Myometrial cell (primary cell): ENCODE measurements around the genes ALK and BIRC6.

GRCh38 chr2:29001801-29002429 is 20.8 kb downstream of the TOGARAM2 start:
- RAMPAGE, long total RNA = no peak

GRCh38 chr2:29014622-29015630 is 33.8 kb downstream of the TOGARAM2 start:
- RAMPAGE, long total RNA = no peak

DNA sequence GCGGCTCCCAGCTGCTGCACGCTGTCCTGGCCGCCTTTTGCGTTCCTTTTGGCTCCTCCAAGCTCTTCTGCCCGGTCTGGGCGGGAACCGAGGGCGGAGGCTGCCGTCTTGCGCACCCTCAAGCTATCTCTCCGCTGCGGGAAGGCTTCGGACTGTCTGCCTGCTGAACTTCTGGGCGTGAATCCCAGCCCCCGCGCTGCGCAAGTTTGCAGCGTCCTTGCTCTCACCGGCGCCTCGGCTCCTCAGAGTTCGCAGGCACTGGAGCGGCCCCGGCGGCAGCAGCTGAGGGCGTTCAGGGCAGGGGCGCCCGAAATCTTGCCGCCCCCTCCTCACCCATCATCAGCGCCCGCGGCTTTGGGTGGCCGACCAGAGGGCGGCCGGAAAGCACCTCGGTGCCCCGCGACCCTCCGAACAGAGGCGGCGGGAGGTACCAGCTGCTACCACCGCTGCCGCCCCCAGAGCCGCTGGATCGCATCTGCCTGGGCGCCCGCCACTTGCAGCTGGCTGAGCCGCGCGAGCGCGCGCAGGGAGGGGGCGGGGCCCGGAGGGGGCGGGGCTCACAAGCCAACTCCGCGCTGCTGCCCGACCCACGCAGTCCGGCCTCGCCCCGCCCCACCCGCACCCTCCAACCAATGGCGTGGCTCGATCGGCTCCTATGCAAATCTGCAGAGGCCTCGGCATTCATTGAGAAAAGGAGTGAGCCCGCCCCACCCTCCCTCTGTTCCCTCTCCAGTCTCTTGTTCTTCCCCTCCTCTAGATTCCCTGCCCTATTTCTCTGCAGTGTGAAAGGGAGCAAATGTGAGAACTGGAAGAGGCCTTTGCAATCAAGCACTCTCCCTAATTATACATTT is at the start of gene ALK:
Gene ALK (minus strand): TSS at position 477 of the 851 bp plus-strand sequence.
- RAMPAGE, long total RNA = no peak

- RAMPAGE, long total RNA = no peak
Measured at GRCh38 chr2:30202079-30202574, 29.2 kb upstream of the LBH start.

- RAMPAGE, long total RNA = no peak
Measured at GRCh38 chr2:30231612-30232650, 597 bp downstream of the LBH start.

DNA sequence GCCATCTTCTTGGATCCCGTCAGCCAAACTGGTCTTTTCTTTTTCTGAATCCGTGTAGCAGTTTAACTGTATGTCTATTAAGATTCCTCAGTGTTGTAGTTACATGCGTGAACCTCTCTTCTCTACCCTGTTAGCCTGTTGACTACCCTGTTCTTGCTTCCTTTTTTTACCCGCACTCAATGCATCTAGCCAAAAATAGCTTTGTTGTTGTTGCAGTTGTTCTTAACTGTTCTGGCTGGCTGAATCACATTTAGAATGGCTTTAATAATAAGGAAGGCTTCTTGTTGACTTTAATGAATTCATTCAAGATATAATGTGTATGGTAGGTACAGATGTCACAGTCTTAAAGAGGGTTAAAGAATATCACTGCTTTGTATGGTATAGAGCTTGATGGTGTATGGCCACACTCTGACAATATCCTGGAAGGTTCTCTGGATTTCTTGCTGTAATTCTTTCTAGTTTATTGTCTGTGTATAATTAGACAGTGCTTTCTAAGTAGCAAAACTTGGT is 137.2 kb downstream of the LCLAT1 start:
- RAMPAGE, long total RNA = no peak

DNA sequence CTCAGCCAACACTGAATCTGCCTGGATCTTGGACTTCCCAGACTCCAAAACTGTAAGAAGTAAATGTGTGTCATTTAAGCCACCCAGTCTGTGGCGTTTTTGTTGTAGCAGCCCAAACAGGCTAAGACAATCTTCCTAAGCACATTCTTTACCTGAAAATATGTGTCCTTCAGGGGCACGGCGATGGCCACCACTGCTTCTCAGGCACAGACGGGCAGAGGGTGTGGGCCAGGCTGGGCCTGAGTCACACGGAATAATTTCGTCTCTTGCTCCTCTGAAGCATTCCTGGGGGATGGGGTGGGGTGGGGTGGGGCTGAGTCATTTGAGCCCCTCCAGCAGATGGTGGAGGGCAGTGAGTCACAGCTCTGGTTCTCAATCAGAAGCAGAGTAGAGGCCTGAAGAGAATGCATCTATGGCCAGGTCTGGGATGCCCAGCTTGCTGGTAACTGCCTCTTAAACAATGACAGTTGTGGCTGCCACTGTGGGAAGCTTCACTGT is 142.3 kb downstream of the CAPN13 start:
- RAMPAGE, long total RNA = no peak

GRCh38 chr2:30777256-30777672 is 30.0 kb downstream of the CAPN13 start:
- RAMPAGE, long total RNA = no peak

- RAMPAGE, long total RNA = no peak
Measured at GRCh38 chr2:31266059-31266973, 32.4 kb downstream of the EHD3 start.

DNA sequence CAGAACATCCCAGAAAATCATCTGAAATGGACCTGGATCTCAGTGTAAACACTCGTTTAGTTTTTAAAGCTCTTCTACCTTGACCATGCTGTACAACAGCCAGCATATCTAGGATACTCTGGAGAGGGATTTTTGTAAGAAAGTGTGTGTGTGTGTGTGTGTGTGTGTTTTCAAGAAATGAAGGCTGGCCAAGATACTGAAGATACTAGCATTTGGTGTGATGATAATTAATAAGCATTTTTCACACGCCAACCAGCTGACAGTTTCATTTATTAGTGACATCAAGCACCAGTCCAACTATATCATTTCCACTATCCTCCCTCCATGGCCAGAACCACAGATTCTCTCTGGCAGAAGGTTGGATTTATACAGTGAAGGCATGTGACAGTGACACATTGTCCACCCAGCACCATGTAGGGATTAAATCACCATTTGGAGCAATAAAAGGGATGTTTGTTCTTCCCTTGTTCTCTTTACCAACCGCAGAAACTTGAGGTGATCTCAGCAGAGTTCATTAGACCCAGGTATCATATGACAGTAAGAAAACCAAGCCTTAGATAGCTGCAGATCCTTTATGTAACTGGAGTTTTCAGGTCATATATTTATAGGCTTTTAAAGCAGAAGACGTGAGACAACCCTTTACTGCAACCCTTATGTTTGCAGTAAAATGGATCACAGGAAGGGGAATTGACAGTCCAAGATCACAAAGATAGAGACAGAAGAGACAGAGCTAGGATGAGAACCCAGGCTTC is 80.3 kb downstream of the XDH start:
- RAMPAGE, long total RNA = no peak

DNA sequence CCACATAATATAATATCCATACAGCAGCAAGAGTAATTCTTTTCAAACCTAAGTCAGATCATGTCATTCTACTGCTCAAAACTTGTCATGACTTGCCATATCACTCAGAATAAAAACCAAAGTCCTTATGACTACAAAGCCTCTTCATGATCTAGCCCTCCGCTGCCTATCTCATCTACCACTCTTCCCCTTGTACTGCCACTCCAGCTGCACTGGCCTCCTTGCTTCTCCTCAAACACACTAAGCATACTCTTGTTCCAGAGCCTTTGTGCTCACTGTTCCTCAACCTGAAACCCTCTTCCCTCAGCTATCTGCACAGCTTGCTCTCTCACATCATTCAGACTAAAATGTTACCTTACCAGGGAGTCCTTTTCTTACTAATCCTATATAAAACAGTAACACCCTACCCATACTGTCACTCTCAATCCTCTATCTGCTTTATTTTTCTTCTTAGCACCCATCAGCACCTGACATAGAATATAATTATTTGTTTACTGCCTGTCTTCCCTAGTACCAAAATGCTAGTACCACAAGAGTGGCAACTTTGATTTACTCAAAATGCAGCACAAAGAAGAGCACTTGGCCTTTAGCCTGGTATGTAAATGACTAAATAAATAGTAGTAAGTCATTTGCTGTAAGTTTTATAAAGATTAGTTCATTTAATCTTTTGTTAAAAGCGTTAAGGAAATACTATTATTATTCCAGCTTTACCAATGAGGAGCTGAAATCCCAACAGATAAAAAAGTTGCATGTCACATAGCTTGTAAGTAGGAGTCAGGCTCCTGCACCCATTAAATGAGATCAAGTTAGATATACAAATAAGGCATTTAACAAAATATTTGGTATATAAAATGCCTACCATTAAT is 69.6 kb downstream of the MEMO1 start:
- RAMPAGE, long total RNA = no peak

DNA sequence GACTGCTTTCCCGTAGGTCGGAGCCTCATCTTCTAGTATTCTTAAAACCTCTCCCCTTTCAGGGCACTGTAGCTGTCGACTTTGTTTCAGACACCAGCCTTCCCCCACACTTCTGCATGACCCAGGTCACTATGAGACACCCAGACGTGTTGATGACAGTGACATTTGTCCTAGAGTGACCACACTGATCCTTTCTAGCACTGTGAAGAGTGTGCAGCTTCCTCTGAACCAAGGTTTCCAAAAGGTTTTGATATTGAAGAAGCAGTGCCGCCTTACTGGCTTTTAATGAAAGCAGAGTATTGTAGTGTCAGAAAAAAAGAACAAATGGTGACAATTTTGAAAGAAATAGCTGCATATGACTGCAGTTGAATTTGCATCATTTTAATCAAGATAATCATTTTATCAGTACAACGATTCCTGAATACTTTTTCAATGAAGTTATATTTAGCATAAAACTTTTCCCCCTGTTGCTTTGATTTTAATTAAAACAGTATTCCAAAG is 1.1 kb downstream of the SPAST start:
- RAMPAGE, long total RNA = no peak

DNA sequence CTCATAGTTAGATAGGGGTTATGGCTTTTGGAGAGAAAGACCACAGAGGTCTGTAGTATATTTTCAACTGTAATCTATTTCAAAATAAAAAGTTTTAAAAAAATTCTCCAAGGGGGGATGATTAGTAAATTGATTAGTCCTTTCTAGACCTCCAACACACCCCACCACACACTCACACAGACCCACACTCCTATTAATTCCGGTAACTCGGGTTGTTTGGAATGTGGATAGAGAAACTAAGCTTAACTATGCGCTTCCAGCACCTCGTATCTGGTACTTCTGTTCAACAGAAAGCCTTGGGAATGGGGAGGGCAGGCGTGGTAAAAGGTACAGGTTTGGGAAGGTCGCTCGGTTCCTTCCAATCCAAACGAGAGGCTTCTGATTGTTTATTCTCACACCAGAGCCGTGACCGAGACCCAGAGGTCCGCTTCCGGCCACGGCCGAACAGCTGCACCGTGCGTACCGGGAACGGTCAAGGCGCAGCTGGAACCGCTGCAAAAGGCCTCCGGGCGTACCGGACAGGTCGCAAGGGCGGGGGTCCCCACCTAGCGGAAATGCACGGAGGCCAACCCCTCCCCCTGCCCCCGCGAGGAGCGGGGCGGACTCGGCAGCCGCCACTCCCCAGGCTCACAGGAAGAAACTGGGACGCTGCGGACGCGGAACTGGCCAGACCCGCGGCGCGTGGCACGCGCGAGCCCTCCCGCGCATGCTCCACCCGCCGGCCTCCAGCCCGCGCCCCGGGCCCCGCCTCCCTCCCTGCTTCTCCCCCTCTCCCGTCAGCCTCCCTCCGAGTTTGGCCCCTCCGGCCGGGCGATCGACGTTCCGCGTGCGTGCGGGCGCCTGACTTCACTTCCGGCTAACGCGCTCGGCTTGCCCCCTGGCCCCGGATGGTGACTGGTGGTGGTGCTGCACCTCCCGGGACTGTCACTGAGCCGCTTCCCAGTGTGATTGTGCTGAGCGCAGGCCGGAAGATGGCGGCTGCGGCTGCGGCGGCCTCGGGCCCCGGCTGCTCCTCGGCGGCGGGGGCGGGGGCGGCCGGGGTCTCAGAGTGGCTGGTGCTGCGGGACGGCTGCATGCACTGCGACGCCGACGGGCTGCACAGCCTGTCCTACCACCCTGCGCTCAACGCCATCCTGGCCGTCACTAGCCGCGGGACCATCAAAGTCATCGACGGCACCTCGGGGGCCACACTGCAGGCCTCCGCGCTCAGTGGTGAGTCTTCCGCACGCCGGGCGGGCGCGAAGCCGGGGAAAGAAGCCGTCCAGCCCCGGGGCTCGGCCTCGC is at the start of gene BIRC6:
Gene BIRC6 (plus strand): TSS at position 749 of the 1,284 bp plus-strand sequence.
- RAMPAGE, long total RNA = no peak

DNA sequence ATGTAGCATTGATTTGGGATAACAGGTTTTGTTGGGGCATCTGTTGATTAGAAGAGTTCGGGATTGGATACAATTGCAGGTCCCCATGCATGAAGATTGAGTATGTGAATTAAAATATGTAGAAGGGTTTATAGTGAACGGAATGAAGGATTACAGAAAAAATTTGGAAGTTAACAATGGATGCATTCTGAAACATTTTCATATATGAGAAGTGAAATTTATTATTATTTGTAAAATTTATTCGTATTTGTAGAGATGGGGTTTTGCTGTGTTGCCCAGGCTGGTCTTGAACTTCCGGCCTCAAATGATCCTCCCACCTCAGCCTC is 2.6 kb downstream of the BIRC6 start:
- RAMPAGE, long total RNA = no peak

- RAMPAGE, long total RNA = no peak
Measured at GRCh38 chr2:32398492-32398950, 41.7 kb downstream of the BIRC6 start.

DNA sequence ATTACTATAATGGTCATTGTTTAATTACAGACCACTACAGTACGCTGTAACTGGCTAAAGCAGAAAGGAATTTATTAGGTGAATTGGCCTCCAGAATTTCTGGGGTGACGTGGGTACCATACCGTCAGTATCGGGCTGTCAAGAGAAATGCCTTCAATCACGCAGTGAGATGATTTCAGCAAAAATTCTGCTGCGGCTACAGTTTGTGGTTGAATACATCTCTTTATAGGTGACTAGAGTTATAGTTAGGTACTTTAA is 128.2 kb downstream of the TTC27 start:
- RAMPAGE, long total RNA = no peak

DNA sequence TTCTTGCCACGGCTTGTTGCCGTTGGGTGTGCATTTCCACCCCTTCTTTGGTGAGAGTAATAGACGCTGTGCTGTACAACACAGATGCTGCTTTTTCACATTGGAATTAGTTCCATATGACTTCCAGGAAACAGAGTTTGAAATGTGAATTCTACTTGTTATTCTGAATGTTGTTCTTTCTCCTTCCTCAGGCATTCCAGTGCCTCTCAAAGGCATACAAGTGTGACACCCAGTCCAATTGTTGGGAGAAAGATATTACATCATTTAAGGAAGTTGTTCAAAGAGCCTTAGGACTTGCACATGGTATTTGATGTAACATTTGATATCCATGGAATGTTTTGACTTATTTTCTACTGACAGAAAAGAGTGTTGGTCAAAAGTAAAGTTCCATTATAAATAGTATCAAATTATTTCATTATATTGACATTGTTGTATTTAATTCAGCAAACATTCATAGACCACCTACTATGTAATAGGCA is 134.4 kb upstream of the LTBP1 start:
- RAMPAGE, long total RNA = no peak

GRCh38 chr2:32924611-32924899 is 22.2 kb upstream of the LTBP1 start:
- RAMPAGE, long total RNA = no peak

GRCh38 chr2:32947335-32948549 is 989 bp downstream of the LTBP1 start:
- RAMPAGE, long total RNA = no peak

GRCh38 chr2:33300234-33300733 is 176.2 kb upstream of the RASGRP3 start:
- RAMPAGE, long total RNA = no peak